ENCODE data around the genes GIMAP4, GIMAP5 and CHPF2.

- PRO-cap: no peak
- RAMPAGE, long total RNA, 3 experiments: no peak in any of the 3 experiments
These were observed 7.2 kb upstream of the GIMAP7 start for GRCh38 chr7:150507496-150507816.

GRCh38 chr7:150566951-150567731 is at the start of gene GIMAP4:
Gene GIMAP4 (plus strand): TSS chr7:150567390.
- PRO-cap: bidirectional peak, plus-strand start at chr7:150567390, minus-strand start at chr7:150567335
- RAMPAGE, long total RNA, 3 experiments: start-site peak on the plus strand in 3 of 3 experiments, at chr7:150567383-150567422 at its widest, 25 to 141 reads per replicate

- PRO-cap: bidirectional peak, plus-strand start at chr7:150631827, minus-strand start at chr7:150631612
- RAMPAGE, long total RNA, 3 experiments: no peak in any of the 3 experiments
These were observed 796 bp downstream of the GIMAP6 start for GRCh38 chr7:150631299-150631879.

- PRO-cap: bidirectional peak, plus-strand start at chr7:150737429, minus-strand start at chr7:150737270
- RAMPAGE, long total RNA, 3 experiments: start-site peak on the plus strand in 3 of 3 experiments, at chr7:150737416-150737632 at its widest, 25 to 92 reads per replicate
These were observed at the start of gene GIMAP5 for GRCh38 chr7:150737001-150738196. Gene GIMAP5 (plus strand): TSS chr7:150737418.

DNA sequence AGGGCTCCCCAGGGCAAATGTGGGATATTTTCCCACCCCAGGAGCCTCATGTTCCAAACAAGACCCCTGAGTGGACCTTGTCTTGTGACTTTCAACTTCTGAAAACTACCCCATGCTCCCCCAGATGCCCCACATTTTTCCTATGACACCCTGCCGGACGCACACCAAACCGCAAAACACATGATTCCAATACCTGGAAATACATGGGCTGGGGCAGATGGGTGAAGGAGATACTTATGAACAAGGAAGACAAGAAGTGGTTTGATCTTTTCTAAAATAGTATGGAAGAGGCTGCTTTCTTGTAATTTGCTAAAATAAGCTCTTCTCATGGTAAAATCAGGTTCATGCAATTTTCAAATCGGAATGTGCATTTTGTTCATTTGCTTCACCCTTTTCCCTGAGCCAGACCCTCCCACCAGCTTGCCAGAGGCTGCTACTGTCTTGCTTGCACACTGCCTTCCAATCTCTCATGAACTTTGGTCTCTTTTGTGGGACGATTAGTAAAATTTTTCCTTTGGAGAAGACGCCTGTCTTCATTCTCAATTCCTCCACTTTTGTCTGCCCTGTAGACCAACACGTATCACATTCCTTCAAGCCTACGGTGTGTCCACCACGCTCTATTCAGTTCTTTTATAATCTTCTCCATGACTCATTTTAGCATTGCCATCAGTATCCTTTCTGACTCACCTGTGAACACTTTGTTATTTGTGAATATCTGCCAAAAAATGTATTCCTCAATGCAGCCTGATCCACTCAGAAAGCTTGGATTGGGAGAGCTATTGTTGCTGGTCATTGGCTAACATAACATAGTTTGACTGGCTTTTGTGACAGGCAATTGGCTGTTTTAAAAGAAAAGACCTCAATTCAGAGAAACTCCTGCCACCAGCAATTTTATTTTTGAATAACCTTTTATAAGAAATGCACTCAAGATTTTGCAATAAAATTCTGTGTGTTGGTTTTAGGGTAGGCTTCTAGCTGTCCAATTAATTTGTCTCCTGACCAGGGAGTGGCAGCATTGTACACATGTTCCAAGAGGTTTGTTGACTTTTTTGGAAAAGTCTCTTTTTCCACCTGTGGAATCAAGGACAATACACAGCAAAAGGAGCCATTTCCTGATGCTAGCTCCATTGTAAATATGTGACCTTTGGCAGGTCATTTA is 1.4 kb downstream of the GIMAP5 start:
- PRO-cap: bidirectional peak, plus-strand start at position 730 of the sequence, minus-strand start at position 605 of the sequence
- RAMPAGE, long total RNA, 3 experiments: no peak in any of the 3 experiments

GRCh38 chr7:150754222-150754692 is 17.0 kb downstream of the GIMAP5 start:
- PRO-cap: unidirectional peak, minus-strand start at chr7:150754525
- RAMPAGE, long total RNA, 3 experiments: no peak in any of the 3 experiments

- PRO-cap: no peak
- RAMPAGE, long total RNA, 3 experiments: no peak in any of the 3 experiments
These were observed 18.3 kb downstream of the GIMAP5 start for GRCh38 chr7:150755269-150756071.

GRCh38 chr7:150793684-150794330 is 6.4 kb downstream of the TMEM176B start:
- PRO-cap: no peak
- RAMPAGE, long total RNA, 3 experiments: no peak in any of the 3 experiments

DNA sequence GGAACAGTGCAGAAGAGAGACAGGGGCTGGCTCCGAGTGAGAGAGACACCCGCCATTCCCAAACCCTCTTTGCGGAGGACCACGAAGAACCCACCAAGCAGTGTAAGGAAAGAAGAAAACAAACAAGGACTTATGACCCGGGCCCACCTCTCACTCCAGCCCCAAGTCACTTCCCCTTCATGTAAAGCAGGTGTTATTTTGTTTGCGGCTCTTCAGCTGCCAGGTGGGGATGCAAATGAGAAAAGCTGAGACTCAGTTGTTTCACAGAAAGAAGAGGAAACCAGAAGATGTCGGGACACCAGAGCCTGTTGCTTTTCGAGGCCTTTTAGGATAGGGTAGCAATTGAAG is 45.1 kb downstream of the AOC1 start:
- PRO-cap: no peak
- RAMPAGE, long total RNA, 3 experiments: no peak in any of the 3 experiments

- PRO-cap: unidirectional peak, plus-strand start at chr7:150974737
- RAMPAGE, long total RNA, 3 experiments: no peak in any of the 3 experiments
These were observed 3.4 kb downstream of the KCNH2 start for GRCh38 chr7:150974386-150975456.

- PRO-cap: unidirectional peak, minus-strand start at chr7:150994712
- RAMPAGE, long total RNA, 3 experiments: no peak in any of the 3 experiments
These were observed 4.0 kb downstream of the NOS3 start for GRCh38 chr7:150994556-150995504.

DNA sequence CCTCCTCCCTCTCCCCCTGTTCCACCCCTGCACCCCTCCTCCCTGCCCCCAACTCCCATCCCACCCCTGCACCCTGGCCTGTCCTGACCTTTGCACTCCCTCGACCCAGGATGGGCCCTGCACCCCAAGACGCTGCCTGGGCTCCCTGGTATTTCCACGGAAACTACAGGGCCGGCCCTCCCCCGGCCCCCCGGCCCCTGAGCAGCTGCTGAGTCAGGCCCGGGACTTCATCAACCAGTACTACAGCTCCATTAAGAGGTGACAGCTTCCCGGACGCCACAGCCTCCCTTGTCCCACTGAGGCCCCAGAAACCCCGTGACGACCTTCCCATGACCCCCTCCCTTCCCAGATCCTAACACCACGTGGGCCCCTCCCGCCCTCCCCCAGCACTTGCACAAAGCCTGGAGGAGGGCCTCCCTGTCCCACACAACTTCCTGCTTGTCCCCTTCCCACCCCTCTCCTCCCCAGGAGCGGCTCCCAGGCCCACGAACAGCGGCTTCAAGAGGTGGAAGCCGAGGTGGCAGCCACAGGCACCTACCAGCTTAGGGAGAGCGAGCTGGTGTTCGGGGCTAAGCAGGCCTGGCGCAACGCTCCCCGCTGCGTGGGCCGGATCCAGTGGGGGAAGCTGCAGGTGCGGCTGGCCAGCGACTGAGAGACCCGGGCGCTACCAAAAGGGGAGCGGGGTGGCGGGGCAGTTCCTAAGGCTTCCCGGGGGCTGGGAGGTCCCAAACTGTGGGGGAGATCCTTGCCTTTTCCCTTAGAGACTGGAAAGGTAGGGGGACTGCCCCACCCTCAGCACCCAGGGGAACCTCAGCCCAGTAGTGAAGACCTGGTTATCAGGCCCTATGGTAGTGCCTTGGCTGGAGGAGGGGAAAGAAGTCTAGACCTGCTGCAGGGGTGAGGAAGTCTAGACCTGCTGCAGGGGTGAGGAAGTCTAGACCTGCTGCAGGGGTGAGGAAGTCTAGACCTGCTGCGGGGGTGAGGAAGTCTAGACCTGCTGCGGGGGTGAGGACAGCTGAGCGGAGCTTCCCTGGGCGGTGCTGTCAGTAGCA is 5.8 kb downstream of the NOS3 start:
- PRO-cap: no peak
- RAMPAGE, long total RNA, 3 experiments: no peak in any of the 3 experiments

DNA sequence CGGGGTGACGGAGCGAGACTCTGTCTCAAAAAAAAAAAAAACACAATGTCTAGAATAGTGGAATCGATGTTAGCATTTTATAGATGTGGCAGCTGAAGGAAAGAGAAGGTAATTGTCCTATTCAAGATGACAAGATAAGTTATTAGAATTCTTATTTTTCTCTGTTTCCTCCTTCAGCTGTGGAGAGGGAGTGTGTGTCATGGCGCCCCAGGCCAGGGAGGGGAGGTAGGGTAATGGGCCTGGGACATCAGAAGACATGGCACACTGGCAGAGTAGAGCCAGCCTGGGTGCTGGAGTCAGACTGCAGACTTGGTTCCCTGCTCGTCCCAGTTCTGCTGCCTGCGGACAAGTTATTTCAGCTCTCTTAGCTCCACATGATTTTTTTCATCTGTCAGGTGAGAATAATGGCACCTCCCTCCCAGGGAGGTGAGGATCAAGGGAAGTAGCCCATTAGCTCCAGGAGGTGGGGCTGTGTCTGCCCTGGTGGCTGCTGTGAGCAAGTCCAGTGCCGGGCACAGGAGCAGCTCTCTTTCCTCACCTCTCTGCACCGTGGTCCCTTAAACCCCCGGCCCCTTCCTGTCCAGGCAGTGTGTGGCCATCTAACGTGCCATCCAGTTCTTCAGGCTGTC is 4.5 kb downstream of the ABCB8 start:
- PRO-cap: no peak
- RAMPAGE, long total RNA, 3 experiments: no peak in any of the 3 experiments

DNA sequence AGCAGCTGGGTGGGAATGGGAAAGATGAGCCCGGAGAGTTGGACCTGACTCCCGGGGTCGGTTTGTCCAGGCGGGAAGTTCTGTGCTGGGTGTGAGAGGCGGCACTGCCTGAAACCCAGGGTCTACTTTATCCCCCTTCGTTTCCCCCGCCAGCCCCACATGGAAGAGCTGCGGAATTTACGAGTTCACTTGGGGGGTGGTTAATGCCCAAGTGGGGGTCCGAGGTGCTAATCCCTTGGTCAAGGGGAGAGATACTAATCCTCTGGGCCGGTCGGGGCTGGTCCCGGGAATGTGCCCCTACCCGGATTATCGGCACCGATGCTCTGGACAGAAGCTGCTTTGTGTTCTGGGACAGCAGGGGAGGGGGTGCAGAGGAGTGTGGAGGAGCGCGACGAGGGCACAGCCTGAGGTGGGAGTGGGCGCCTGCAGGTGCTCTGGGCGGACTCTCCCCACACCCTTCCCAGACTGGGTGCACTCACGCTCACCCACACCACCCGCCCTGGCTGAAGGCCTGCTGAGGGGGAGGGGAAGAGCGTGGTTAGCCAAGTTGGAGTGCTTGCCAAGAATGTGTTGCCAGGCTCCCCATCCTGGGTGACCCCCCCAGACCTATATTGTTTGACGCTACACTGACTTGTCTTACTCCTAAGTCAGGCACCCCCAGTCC is 978 bp downstream of the SLC4A2 start:
- PRO-cap: no peak
- RAMPAGE, long total RNA, 3 experiments: no peak in any of the 3 experiments

DNA sequence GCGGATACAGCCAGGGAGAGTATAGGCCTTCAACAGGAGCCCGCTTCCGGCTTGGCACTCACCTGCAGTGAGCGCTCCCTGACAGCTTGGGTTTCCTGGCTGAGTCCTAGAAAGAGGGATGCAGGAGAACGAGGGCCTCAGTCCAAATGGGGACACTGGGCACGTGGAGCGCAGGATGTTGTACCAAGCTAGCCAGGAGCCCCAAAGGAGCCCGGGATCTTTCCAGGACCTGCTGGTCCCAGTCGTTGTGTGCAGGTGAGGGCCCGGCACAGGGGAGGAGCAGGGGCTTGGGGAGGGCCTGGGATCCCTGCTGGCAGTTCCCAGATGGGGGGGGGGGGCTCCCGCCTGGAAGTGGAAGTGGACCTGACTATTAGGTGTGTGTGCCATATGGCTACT is 3.6 kb downstream of the AGAP3 start:
- PRO-cap: no peak
- RAMPAGE, long total RNA, 3 experiments: no peak in any of the 3 experiments

DNA sequence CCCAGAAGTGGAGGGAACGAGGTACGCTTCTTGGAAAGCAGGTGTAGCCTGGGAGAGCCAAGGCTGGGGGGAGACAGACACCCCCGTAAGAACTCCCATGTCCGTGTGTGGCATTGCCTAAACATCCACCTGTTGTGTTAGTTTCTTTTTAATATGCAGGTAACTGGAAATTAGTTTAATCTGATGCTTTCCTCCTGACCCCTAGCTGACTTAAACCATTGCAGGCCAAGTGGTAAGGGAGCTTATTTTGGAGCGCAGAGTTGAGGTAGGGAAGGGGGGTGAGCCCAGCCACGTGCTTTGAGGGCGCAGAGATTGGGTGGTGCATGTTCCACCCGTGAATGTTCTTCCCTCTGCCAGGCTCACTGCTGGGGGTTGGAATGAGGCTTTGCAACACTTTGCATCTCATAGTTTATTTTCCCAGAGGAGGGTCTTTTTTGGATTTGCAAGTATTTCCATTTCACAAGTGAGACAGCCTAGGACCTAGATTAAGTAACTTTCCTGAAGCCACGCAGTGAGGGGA is 6.0 kb downstream of the AGAP3 start:
- PRO-cap: no peak
- RAMPAGE, long total RNA, 3 experiments: no peak in any of the 3 experiments

GRCh38 chr7:151232307-151232642 is at the start of gene CHPF2:
Gene CHPF2 (plus strand): TSS chr7:151232483.
- PRO-cap: bidirectional peak, plus-strand start at chr7:151232499, minus-strand start at chr7:151232384
- RAMPAGE, long total RNA, 3 experiments: start-site peak on the plus strand in 1 of 3 experiments, at chr7:151232474-151232513 at its widest, 38 reads per replicate

DNA sequence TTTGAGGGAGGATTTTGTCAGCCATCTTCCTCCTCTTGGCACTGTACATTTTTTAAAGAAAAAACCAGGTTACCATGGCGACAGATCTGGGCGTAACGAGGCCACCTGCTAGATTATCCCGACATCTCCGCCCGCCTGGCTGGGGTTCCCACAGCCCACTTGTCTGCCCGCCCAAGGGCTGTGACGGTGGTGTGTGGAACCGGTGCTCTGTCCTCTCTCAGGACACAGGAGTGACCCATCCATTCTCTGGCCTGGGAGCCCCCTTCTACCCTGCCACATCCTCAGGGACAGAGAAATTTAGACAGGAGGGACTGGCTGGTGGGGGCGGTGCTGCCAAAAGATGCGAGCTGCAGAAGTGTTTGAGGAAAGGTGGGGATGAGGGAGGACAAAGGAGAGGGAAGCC is 4.8 kb downstream of the SMARCD3 start:
- PRO-cap: no peak
- RAMPAGE, long total RNA, 3 experiments: no peak in any of the 3 experiments

DNA sequence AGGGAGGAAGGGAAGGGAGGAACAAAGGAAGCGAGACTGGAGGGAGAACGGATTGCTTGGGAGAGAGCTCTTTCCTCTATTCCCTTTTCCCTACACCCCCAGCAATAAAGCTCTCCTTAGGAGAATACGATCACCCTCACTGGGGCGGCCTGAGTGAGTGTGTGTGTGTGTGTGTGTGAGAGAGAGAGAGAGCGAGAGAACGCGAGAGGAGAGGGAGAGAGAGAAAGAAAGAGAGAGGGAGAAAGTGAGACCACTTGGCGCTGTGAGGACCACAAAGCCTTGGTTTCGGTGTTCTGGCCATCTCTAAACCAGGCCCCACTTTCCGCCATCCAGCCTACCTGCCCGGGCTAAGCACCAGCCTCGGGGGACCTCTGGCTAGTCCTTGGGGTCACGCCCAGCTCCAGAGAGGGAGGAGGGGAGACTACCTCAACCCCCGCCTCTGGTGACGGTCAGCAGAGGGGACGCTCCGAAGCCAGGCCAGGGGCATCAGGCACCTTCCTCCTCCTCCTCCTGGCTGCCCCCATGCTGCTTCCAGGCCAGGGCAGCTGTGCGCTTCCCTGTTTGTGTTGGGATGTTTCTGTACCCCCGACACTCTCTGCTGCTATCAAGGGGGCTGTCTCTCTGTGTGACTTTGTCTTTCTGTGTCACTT is 3.9 kb upstream of the SMARCD3 start:
- PRO-cap: unidirectional peak, minus-strand start at position 155 of the sequence
- RAMPAGE, long total RNA, 3 experiments: no peak in any of the 3 experiments

DNA sequence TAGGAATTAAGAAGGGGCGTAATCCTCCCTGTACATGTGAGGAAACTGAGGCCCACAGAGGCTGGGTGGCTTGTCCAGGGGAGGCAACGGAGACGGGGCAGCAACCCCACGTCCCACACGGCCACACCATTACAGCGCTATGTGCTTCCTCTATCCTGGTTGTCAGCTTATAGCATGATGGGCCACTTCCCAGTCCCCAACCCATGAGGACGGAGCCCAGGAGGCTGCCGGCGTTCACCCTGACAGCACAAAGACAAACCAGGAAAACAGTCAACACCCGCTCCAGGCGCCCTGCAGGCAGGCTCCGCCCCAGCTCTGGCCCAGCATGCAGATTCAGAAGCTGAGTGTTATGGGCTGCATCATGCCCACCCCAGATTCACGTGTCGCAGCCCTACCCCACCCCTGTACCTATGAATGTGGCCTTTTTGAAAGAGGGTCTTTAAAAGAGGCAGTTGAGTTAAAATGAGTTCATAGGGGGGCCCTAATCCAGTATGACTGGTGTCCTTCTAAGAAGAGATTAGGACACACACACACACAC is 14.8 kb downstream of the WDR86 start:
- PRO-cap: no peak
- RAMPAGE, long total RNA, 3 experiments: no peak in any of the 3 experiments